ENCODE results near the genes PRKCG, CACNG6, MBOAT7, TTYH1 and LILRA1.

DNA sequence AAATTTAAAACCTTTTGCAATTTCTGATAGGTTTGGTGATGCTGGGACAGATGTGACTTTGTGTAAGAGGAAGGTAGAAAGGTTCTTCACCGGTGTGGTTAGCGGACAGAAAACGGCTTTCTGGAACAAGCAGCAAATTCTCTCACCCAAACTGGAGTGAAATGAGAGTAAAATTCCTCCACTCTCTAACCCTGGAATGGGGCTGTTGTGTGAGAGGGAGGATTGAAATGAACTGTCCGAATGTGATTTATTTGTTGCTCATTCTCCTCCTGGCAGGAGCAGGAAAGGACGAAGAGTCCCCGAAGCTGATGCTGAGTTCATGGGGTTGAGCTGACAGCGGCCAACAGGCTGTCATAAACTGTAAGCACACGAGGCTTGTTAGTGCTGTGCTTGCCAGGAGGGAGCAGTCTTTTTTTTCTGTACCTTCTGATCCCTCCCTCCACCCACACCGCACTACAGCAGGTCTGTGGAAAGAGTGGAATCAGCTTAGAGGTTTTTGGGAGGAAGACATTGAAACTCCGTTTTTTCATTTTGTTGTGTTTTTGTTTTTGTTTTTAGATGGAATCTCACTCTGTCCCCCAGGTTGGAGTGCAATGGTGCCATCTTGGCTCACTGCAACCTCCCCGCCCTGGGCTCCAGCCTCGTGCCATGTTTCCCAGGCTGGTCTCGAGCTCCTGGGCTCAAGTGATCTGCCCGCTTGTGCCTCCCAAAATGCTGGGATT, 33.0 kb upstream of the ZNF331 start:
- PRO-cap, result no peak

DNA sequence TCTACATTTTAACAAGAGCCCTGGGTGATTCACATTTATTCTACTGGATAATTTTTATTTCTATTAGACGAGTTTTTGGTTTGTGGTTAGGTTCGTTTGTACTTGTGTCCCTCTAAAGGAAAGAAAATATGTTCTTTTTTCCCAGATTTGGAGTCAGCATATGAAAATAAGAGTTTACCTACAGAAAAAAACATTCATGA, 38.5 kb downstream of the ZNF331 start:
- PRO-cap, result no peak

DNA sequence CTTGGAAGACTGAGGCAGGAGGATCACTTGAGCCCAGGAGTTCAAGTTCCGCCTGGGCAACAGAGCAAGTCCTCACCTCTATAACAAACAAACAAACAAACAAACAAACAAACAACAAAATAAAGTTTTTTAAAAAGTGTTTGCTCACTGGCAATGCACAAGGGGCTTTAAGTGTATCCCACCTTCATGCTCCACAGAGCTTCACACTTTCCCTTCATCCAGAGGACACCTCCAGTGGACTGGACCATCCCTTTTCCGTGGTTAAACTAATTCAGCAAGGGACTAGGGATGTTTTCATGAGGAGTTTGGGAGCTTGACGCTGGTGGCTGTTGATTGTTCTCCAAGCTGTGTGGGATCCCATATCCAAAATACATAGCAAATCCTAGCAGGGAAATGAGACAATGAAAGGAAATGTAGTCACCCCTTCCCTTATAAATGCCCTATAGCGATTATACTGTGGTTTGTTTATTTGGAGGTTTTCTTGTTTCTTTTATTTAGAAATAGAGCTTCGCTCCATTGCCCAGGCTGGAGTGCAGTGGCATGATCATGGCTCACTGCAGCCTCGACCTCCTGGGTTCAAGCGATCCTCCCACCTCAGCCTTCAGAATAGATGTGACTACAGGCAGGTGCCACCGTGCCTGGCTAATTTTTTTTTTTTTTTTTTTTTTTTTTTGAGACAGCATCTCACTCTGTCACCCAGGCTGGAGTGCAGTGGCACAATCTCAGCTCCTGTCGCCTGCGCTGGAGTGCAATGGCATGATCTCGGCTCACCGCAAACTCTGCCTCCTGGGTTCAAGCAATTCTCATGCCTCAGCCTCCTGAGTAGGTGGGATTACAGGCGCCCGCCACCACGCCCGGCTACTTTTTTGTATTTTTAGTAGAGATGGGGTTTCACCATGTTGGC, 31.5 kb upstream of the DPRX start:
- PRO-cap, result no peak

GRCh38 chr19:53851581-53852326, 15.9 kb upstream of the MYADM start:
- PRO-cap, result no peak

DNA sequence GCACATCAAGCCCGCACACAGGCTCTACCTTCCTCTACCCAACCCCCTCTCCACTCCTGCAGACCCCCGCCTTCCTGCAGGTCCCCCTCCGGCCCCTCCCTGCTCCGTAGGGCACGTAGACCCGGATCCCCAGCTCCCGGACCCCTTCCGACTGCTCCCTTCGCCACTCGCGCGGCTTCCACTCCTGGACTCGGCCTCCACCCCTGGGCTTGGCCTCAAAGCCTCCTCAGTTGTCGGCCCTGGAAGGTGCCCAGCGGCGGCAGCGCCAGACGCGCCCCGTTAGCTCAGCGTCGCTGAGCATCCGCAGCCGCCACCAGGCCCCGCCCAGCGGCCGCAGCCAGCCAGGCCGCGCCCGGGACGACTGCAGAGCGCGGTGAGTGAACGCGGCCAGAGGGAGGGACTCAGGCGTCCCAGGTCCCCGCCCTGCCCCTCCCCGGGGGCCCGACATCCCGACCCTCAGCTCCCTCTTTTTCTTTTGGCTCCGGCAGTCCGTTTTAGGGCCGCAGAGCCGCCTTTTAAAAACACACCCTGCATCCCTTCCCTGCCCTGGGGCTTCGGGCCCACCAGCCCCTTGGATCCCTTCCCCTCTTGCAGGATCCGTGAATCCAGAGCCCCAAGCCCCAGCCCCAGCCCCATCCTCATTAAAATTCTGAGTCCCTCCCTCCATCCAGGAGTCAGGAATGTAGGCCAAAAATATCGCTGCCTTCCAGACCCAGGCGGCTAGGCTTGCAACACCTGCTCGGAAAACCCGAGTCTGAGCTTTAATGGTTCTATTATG, 1.4 kb upstream of the MYADM start:
- PRO-cap, result bidirectional peak, plus-strand start at position 326 of the sequence, minus-strand start at position 305 of the sequence

GRCh38 chr19:53880734-53881123, 1.3 kb upstream of the PRKCG start:
- PRO-cap, result no peak

GRCh38 chr19:53882093-53882589, at the start of gene PRKCG:
Gene PRKCG, plus strand, starts transcription at chr19:53882197.
- PRO-cap, result bidirectional peak, plus-strand start at chr19:53882196, minus-strand start at chr19:53881998

DNA sequence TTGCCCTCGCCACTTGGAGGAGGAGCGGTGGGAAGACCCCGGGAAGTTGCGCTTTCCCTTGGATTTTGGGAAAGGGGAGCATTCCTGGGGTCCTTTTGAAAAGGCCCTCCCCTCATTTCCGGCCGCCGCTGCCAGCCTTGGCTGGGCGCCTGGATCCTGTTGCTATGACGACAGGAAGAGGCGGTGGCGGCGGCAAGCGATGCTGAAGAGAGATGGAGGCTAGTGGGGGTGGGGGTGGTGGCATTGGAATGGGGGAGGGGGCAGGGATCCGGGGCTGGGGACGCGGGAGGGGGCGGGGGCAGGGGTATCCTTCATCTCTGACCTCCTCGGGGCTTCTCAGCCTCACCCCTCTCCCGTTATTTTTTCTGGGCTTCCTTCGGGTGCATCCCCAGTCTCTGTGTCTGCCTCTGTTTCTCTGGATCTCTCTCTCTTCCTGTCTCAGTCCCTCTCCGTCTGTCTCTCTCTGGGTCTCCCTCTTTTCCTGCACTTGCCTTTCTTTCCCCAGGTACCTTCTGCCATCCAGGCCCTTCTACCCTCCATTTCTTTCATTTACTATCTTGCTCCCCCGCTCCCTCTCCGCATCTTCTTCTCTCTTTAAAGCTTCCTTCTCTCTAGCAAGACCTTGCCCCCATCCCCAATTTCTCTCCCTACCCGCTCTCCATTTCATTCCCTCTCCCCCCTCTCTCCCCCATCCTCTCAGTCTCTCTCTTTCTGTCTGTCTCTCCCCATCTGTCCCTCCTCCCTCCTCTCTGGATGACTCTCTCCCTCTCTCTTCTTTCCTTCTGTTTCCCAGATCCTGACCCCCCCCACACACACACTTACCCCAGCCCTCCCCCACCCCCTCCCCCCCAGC, 4.2 kb upstream of the CACNG8 start:
- PRO-cap, result no peak

GRCh38 chr19:53982604-53983437, 8.6 kb upstream of the CACNG6 start:
- PRO-cap, result unidirectional peak, minus-strand start at chr19:53982771

DNA sequence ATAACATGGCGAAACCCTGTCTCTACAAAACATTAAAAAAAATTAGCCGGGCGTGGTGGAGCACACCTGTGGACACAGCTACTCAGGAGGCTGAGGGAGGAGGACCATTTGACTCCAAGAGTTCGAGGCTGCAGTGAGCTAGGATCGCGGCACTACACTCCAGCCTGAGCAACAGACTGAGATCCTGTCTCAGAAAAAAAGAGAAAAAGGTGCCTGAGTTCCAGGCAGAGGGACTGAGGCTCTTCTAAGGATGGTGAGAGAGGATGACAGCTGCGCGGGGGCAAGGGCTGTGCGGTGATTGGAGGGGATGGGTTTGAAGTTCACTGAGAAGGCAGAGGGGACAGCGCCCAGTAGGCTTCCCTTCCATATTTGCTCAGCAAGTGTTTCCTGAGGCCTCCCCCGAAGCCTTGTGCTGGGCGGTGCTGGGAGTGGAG, 6.7 kb upstream of the CACNG6 start:
- PRO-cap, result no peak

DNA sequence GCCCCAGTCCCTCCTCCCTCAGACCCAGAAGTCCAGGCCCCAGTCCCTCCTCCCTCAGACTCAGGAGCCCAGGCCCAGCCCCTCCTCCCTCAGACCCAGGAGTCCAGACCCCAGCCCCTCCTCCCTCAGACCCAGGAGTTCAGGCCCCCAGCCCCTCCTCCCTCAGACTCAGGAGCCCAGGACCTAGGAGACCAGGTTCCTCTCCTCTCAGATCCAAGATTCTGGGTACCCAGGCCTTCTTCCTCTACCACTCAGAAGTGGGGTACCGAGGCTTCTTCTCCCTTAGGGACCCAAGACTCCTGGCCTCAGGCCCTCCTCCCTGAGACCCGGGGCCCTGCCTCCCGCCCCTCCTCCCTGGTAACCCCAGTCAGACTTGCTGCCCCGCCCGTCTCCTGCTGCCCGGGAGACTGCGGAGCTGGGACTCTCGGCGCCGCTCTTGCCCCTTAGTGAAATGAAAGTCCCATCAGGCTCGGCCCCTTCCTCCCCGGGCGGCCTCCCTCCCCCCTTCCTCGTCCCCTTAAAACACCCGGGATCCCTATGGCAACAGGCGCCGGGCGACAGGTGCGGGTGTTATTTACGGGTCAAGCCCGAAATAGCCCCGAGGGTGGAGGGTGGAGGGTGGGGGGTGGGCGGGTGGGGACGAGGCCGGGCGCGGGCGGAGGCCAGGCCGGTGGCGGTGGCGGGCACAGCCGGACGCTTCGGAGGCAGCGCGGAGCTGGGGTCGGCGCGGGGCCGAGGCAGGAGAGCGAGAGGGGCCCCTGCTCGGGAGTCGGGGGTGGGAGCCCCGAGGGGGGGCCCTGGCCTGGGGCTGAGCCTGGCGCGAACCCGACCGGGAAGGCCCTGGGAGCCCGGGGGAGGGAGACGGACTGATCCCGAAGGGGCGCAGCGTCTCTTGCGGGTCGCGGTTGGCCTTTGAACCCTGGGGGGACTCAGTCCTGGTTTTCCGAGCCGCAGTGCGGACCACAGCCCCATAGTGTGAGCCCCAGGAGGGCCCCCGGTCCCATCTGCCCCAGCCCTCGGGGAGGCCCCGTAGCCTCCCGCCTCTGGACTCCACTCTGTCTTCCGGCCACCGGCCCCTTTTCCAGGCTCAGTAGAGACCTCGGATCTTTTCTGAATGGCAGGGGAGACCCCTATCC, at the start of gene CACNG6:
Gene CACNG6 (plus strand): TSS at position 665 of the 1,136 bp plus-strand sequence.
- PRO-cap, result bidirectional peak, plus-strand start at position 664 of the sequence, minus-strand start at position 445 of the sequence

GRCh38 chr19:54107986-54108431, 5.4 kb downstream of the NDUFA3 start:
- PRO-cap, result no peak

- PRO-cap, result bidirectional peak, plus-strand start at chr19:54190084, minus-strand start at chr19:54189603
Observed at GRCh38 chr19:54189486-54190044, at the start of gene MBOAT7. Gene MBOAT7, minus strand, starts transcription at chr19:54189580.

GRCh38 chr19:54336222-54337015, 2.5 kb downstream of the LILRA4 start:
- PRO-cap, result no peak

- PRO-cap, result no peak
Observed at GRCh38 chr19:54415152-54415746, at the start of gene TTYH1. Gene TTYH1, plus strand, starts transcription at chr19:54415464.

GRCh38 chr19:54464612-54465564, 1.3 kb upstream of the LENG9 start:
- PRO-cap, result bidirectional peak, plus-strand start at chr19:54464921, minus-strand start at chr19:54464773

DNA sequence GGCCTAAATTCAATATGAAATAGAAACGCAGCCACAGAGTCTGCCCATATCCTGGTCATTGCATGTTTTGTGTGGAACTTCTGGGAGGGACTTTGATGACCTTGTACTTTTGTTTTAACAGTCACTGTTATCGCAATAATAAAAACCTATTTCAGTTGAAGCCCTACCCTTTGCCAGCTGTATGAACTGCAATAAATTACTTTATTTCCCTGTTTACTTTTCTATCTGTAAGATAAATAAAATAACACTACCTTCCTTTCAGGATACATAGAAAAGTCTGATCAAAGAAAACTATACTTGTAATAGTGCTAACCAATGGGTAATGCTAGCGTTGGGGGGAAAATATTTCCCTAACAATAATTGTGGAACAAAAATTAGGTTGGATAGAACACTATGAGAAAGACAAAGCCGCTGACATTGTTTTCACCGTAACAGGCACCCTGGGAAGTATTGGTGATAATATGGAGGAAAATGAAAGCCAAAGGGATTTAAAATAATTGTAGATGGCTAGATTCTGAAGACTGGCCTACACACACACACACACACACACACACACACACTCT, 4.3 kb upstream of the LENG9 start:
- PRO-cap, result no peak

GRCh38 chr19:54492452-54493022, 10.1 kb upstream of the LAIR2 start:
- PRO-cap, result no peak

DNA sequence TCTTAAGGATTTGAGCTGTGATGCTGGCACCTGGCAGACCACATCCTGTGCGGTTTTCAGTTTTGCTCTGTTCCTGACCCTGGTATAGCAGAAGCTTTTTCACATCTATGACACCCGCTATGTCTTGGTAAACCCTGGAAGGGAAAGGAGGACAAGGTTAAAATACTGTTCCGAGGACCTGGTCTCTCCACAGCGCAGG, 4.9 kb upstream of the LAIR2 start:
- PRO-cap, result no peak

GRCh38 chr19:54593206-54593806, at the start of gene LILRA1:
Gene LILRA1, plus strand, starts transcription at chr19:54593632.
- PRO-cap, result no peak

Measured in LUHMES (cell line).